H4 (cell line): ENCODE results near the genes ADAM33 and CDC25B.

- RAMPAGE, long total RNA = no peak
Measured at GRCh38 chr20:3049489-3050029, 3.7 kb downstream of the MRPS26 start.

- RAMPAGE, long total RNA = no peak
Measured at GRCh38 chr20:3157247-3157882, 2.3 kb downstream of the FASTKD5 start.

DNA sequence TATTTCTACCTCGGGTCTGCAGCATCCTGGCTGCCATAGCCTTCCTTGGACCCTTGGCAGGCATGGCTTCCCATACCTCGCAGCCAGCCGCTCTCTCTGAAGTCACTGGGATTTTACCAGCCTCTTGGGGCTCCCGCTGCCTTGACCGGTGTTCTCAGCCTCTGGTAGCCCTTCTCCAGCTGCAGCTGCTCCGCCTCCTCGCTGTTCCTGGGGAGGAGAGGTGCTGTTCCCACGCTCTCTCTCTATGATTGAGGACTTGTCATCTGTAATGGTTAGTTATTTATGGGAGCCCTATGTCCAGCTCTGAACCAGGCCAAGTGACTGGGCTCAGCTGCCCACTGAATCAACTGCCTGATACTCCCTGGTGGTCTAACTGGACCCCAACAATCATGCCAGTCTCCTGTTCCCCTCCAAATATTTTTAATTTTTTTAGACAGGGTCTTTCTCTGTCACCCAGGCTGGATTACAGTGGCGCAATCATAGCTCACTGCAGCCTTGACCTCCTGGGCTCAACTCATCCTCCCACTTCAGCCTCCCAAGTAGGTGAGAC is 4.7 kb upstream of the SLC4A11 start:
- RAMPAGE, long total RNA = no peak

GRCh38 chr20:3479754-3480612 is 9.2 kb downstream of the ATRN start:
- RAMPAGE, long total RNA = no peak

DNA sequence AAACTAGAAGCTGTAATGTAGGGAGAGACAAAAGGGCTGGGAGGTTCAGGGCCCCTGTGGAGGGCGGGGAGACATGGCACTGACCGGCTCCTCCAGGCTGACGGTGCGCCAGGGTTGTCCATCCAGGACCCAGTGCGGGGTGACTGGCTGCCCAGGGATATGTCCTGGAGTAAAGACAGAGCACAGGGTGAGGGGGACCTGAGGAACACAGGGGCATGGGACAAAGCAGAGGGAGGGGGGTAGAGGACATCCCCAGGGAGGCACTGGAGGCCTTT is 2.5 kb downstream of the ADAM33 start:
- RAMPAGE, long total RNA = no peak

DNA sequence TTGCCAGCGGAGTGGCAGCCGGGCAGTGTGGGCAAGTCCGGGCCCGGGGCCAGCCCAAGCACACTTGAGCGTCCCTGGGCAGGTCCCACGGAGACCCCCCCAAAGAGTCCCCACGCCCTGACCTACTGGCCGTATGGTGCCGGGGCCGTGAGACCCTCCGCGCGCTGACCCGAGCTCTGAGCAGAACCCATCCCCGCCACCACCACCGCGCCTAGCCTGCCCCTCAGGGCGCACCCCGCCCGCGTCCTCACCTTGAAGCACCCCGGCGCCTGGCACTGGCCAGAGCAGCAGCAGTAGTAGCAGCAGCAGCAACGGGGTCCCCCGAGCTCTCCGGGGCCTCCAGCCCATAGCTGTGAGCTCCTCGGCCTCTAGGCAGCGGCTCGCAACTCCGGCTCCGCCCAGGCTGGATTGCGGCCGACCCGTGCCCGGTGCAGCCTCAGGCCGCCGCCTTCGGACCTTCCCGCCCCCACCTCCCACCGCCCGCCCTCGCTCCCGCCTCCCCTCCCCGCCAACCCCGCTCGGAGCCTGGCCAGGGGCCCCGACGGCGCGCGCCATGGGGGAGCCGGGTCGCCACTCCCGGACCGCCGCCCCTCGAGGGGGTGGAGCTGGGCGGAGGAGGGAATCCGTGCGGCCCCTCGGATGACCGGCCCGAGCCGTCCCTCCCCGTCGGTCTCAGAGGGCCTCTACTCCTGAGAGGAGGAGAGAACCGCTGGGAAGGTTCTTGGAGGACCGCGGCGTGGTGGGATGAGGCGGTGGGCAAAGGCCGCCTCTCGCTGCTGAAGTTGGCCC is at the start of gene ADAM33:
ADAM33 (minus strand) TSS at position 354 of the 789 bp plus-strand sequence.
- RAMPAGE, long total RNA = no peak

GRCh38 chr20:3686769-3687394 is 5.1 kb upstream of the ADAM33 start:
- RAMPAGE, long total RNA = no peak

GRCh38 chr20:3796012-3797171 is at the start of gene CDC25B:
CDC25B (plus strand) TSS chr20:3796310.
- RAMPAGE, long total RNA = start-site peak on the plus strand at chr20:3796493-3796534, 16 reads

- RAMPAGE, long total RNA = no peak
Measured at GRCh38 chr20:3802765-3803762, 7.0 kb downstream of the CDC25B start.

GRCh38 chr20:3843495-3844019 is 3.1 kb upstream of the MAVS start:
- RAMPAGE, long total RNA = no peak

DNA sequence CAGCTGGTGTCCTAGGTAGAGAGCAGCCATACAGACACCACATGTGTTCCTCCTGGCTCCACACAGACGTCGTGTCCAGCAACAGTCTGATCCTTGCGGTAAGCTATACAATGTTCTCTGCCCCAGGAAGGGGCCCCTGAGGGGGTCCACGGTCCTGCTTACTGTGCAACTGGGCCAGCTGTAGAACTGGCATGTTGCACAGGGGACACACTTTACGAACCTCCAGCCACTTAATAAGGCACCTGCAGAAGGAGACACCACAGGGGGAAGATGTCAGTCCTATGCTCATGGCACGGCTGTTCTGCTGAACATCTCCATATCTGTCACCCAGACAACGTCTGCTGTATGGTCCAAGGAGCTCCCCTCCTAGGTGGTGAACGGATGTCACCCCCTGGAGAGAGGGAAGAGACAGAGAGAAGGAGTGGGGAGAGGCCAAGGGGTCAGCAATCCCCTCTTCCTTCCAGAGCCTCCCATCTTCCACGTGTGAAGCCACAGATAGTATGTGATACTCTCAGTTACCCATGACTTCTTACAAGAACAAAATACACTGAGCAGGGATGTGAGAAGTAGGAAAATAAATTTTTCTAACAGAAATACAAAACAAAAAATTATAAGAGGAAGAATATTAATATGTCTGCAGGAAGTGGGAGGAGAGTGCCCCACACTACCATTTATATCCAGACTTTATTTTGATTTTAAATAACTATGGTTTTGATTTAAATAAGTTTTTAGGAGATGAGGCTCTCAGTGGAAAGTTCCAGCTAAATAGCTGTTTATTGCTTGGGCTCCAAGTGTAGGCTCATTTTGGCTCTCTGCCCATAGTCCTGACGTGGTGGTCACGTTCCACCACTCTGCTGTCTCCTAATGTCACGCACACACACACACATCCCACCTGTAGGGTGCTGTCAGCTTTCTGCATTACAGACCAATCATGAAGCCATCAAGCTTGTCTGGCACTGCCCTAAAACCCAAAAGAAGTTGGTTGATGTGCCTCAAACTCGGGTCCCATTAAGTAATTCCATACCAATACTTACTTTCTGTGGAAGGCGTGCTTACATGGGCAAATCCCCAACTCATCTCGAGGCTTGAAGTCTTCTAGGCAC is 45.1 kb downstream of the PANK2 start:
- RAMPAGE, long total RNA = no peak

GRCh38 chr20:4013857-4014651 is 1.3 kb downstream of the RNF24 start:
- RAMPAGE, long total RNA = no peak

GRCh38 chr20:4025982-4026449 is 10.7 kb upstream of the RNF24 start:
- RAMPAGE, long total RNA = no peak

- RAMPAGE, long total RNA = no peak
Measured at GRCh38 chr20:4108607-4109283, 39.9 kb upstream of the SMOX start.

GRCh38 chr20:4134583-4135423 is 13.8 kb upstream of the SMOX start:
- RAMPAGE, long total RNA = no peak

DNA sequence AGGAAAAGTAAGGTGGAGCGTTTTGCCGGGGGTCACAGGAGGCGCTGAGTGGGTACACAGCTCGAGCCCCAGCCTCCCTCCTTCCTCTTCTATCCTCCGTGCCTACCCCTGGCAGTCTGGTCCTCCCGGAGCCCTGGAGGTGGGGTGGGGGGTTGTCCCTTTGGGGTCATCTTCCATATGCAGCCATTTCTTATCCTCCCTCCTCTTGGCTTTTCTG is 34.5 kb downstream of the SMOX start:
- RAMPAGE, long total RNA = no peak

GRCh38 chr20:4700246-4701101 is 14.2 kb downstream of the PRNP start:
- RAMPAGE, long total RNA = no peak

- RAMPAGE, long total RNA = no peak
Measured at GRCh38 chr20:4779543-4780034, 43.8 kb downstream of the RASSF2 start.

- RAMPAGE, long total RNA = no peak
Measured at GRCh38 chr20:4812332-4813021, 10.9 kb downstream of the RASSF2 start.

- RAMPAGE, long total RNA = no peak
Measured at GRCh38 chr20:4814604-4815428, 8.6 kb downstream of the RASSF2 start.